Mucosa of descending colon (tissue), 1 donor: ENCODE data around the gene OPHN1.

DNA sequence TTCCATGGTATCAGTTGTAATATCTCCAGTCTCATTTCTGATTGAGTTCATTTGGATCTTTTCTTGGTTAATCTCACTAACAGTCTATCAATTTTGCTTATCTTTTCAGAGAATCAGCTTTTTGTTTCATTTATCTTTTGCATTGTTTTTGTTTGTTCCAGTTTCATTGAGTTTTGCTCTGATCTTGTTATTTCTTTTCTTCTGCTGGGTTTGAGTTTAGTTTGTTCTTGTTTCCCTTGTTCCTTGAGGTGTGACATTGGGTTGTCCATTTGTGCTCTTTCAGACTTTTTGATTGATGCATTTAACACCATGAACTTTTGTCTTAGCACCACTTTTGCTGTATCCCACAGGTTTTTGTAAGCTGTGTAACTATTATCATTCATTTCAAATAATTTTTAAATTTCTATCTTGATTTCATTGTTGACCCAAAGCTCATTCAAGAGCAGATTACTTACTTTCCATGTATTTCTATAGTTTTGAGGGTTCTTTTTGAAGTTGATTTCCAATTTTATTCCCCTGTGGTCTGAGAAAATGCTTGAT lies 45.0 kb downstream of the ZC4H2 start:
- PRO-cap: no peak

DNA sequence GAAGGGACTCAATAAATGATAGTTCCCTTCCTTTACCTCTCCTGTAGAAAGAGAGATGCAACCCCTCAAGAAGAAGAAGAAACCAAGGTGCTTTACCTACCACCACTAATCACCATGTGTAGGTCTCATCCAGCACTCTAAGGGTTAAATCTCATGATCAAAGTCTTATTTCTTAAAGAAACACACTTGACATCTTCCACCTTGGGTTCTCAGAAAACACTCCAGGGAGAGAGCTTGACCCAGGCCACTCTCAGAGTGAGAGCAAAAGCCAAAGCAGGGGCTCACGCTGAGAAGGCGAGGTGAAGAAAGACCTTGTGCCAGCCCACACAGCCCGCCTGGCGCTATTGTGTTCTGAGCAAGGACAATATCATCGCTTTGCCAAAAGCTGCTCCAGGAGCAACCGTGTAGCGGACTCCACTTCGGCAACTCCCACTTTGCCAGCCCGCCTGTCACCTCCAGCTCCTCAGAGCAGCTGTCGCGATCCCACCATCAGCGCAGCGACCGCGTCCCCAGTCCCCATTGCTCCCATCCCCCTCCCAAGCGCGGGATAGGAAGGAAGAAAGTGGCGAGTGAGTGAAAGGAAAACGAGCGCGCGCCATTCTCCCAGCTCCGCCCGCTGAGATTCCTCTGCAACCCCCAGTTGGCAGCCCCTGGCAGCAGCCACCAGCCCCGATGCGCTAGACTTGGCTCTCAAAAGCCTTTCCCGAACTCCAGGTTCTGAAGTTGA lies 856 bp downstream of the ZC4H2 start:
- PRO-cap: unidirectional peak, plus-strand start at position 568 of the sequence

- PRO-cap: no peak
Measured at GRCh38 chrX:65130981-65131740, 96.5 kb downstream of the ZC3H12B start.

DNA sequence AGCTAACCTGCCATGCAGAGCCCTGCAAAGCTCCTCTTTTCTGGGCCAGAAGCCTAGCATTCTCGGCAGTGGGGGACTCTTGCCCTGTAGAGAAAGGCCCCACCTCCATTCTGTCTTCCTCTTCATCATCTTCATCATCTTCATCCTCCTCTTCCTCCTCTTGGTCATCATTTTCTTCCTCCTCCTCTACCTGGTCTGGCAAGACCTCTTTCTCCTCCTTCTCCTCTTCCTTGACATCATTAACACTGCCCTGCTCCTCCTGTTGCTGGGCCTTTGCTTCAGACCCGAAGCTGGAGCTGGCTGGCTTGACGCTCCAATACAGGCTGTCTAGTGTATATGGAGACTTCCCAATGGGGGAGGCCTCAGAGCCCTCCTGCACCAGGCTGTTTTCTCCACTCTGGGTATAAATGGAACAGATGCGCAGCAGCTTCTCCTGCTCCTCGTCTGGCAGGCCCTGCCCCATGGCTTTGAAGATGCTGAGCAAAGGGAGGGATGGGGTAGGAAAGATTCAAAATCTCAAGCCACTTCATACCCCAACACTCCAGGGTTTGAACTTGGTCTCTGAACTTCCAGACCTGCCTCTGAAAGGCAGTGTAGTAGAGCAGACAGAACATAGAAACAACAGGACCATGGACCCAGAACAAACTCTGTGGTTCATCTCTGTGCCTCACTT lies 16.5 kb downstream of the LAS1L start:
- PRO-cap: no peak

DNA sequence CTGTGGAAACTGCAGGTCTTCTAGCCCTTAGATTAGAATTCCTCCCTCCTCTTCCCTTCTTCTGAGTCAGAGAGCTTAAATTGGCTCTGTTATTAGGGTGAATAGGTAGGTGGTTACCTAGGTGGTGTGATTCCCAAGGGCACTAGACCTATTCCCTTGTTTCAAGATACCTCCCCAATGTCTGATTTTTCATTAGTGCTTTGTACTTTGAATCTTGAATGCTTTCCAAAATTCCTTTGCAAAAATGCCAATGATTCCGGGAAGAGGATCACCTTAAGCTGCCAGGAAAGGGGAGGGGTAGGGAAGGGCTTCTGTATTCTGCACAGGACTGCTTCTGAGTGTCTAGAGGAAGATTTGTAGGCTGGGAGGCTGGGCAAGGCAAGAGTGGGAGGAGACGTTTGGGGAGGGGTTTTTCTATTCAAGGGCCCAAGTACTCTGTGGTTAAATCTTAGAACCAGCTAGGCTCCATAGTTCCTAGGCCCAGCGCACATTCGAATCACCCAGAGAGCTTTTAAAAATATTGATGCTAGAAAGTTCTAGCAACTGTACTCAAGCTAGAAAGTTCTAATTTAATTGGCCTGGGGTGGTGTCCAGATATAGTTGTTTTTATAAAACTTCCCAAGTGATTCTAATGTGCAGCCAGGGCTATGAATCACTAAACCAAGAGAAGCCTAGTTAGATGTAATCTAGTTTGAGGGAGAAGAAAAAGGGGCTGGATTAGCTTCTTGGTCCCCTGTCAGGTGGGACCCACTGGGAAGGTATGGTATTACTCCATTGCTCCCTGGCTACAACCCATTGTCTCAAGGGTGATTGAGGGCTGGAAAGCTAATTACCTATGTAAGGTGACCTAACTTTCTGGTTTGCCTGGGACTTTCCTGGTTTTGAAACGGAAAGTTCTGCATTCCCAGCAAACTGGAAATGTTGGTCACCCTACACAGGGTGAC lies 24.2 kb upstream of the MSN start:
- PRO-cap: no peak

- PRO-cap: bidirectional peak, plus-strand start at chrX:65668811, minus-strand start at chrX:65668617; unidirectional peak, minus-strand start at chrX:65669149
Measured at GRCh38 chrX:65668453-65669618, 1.4 kb downstream of the MSN start.

- PRO-cap: no peak
Measured at GRCh38 chrX:65669770-65670254, 2.4 kb downstream of the MSN start.

DNA sequence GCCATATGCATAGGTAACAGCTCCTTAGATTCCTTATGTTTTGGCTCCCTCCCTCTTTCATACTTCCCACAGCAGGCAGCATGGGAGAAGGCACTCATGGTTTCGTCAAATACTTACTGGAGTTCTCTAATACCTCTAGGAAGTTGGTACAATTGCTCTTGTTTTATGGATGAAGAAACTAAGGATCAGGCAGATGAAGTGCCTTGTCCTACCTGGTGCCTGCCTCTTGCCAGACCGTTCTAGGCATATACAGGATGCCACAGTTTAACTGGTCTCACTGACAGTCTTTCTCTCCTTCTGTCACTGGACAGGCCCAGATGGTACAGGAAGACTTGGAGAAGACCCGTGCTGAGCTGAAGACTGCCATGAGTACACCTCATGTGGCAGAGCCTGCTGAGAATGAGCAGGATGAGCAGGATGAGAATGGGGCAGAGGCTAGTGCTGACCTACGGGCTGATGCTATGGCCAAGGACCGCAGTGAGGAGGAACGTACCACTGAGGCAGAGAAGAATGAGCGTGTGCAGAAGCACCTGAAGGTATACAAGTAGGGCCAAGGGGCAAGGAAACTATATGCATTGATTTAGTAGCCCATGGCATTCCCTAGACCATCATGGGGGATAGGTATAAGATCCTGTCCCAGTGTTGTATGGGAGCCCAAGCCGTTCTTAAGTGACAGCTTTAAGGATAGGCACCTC lies 71.4 kb downstream of the MSN start:
- PRO-cap: no peak

DNA sequence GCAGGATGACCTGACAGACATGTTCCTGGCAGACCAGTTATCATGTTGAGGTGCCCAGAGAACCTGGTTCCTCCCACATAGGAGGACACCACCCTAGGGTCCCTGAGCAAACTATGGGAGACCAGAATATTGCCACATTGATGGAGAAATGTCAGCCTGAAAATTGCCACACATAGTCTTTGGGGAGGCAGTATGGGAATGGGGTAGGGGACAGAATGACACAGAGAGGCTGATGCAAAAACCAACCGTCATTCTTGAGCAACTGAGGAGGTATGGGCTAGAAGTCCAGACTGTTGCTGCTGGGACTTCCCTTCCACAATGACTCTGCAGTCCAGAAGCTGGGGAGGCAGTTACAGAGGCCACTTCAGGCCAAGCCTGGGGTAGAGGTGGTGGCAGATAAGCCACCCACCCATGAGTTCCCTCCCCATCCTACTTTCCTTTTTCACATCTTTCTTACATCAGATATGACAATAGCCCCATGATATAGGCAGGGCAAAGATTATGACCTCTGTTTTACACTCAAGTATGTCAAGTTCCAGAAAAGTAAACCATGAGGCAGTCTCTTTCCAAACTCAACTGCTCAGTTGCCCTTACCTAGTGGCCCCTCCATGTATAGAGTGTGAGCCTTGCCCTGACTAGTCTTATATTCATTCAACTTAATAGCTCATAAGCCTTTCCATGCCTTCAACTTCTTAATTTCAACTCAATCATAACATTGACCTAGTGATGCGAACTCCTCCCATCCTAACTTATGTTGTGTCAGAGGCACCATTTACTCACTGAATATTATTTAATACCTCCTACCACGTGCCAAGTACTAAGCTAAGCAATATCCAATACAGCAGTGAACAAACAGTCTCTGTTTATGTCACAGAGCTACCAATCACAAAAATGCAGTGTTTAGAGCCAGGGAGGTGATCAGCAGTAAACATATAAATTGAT lies 41.7 kb downstream of the VSIG4 start:
- PRO-cap: no peak

DNA sequence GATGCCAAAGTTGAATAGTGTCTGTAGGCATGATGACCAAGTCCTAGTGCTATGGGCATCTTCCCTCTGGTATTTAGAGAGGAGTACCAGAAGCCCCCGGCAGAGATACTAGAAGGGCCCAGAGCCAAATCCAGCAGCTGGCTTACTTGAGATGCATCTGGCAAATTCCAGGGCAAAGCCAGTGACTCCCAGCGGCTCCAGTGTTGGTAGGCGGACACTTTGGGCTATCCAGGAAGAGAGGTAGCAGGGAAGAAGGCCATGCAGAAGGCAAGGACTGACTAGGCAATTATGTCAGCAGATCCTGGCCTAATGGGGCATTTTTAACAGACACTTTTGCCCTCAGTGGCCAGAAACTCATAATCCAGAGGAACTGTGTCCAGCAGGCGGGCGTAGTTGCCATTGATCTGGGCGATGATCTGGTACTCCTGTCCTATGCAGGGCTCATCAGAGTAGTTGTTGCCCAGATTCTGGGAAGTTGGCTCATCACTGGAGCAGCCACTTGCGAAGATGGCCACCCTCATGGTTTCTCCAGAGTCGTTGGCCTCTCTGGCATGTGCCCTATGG lies 17.9 kb downstream of the VSIG4 start:
- PRO-cap: no peak

GRCh38 chrX:68433266-68434280 lies at the start of gene OPHN1:
Gene OPHN1, minus strand, starts transcription at chrX:68433495.
- PRO-cap: bidirectional peak, plus-strand start at chrX:68433634, minus-strand start at chrX:68433326; bidirectional peak, plus-strand start at chrX:68433973, minus-strand start at chrX:68433879

GRCh38 chrX:68508766-68509261 lies 10.0 kb downstream of the YIPF6 start:
- PRO-cap: no peak

DNA sequence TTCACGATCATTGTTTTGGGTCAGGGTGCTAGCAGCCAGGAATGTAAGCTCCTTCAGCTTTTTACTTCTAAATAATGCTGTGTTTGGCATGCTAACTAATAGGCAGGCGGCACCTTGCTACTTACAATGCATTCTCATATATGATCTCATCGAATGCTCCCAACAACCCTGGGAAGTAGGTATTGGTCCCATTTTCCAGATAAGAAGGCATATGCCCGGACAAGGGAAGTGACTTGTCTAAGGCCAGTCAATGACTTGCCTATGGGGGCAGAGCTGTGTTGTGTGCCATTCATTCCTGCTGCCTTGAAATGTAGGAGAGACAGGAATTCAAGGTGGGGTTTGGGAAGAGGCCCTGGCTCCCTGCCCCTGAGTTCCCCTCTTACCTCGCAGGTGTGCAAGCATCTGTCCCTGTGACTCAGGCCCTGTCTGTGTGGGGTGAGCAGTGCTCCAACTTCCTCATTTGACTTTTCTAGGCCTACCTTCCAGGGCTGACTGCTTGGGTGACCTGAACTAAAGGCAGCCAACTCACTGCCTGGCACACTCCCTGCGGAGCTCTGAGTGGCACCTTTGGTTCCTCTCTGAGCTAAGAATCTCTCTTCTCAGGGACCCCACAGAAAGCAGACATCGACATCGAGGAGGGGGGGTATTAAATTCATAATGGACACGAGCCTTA lies 5.0 kb downstream of the EFNB1 start:
- PRO-cap: bidirectional peak, plus-strand start outside the sequence, minus-strand start at position 305 of the sequence

GRCh38 chrX:68834379-68834589 lies 5.5 kb downstream of the EFNB1 start:
- PRO-cap: bidirectional peak, plus-strand start at chrX:68834467, minus-strand start at chrX:68834010

- PRO-cap: bidirectional peak, plus-strand start at chrX:68869641, minus-strand start at chrX:68869543
Measured at GRCh38 chrX:68869421-68869878, 40.6 kb downstream of the EFNB1 start.

DNA sequence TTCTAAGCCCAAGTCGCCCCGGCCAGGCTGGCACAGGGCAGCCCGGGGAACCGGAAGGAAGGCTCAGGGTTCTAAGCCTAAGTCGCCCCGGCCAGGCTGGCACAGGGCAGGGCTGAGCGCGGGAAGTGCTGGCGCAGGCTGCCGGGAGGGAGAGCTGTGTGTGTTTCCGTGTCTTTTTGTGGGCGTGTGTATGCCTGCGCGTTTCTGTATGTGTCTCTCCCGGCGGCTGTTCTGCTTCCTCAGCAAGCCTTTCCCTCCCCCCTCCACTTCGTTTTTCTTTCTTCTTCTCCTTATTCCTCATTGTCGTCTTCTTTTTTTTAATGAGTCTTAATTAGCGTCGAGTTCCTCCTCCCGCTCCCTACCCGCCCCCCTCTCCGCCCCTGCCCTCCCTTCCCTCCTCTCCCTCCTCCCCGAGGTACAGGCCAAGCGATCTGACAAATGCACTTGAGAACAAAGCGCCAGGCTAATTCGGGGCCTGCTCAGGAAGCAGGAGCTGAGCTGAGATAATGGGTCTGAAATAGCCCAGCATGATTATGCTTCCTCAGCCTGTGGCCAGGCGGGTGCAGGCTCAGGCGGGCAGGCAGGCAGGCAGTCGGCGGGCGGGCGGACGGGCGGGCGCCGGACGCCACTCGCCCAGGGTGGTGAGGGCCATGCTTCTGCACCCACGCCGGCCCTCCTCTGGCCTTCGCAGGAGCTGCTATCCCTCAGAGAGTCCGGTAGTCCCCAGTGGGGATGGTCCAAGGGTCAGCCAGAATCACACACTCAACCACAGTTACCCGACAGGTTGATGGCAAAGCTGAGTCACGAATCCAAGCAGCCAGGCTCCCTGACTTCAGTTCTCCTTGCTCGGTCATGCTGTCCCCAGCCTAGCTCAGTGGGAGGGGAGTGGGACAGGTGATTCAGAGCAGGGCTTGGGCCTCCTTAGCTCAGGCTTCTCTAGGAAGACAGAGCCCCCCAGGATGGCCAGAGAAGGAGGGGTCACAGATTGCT lies 66.1 kb downstream of the EFNB1 start:
- PRO-cap: bidirectional peak, plus-strand start at position 206 of the sequence, minus-strand start at position 140 of the sequence; bidirectional peak, plus-strand start at position 835 of the sequence, minus-strand start at position 680 of the sequence

DNA sequence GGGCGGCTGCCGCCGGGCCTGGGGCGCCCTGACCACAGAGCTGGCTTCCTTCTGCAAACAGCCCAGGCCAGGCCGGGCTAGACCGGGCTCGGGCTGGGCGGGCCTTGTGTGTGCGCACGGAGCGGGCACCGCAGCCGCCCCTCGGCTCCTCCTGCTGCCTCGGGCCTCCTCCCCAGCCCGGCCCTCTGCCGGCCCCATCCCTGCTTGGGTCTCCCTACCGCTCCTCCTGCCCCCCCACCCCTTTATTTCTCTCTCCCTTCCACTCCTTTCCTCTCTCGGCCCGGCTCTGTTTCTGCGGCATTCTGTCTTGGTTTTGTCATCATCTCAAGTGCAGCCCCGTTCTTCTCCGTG lies 83.4 kb downstream of the EFNB1 start:
- PRO-cap: no peak

DNA sequence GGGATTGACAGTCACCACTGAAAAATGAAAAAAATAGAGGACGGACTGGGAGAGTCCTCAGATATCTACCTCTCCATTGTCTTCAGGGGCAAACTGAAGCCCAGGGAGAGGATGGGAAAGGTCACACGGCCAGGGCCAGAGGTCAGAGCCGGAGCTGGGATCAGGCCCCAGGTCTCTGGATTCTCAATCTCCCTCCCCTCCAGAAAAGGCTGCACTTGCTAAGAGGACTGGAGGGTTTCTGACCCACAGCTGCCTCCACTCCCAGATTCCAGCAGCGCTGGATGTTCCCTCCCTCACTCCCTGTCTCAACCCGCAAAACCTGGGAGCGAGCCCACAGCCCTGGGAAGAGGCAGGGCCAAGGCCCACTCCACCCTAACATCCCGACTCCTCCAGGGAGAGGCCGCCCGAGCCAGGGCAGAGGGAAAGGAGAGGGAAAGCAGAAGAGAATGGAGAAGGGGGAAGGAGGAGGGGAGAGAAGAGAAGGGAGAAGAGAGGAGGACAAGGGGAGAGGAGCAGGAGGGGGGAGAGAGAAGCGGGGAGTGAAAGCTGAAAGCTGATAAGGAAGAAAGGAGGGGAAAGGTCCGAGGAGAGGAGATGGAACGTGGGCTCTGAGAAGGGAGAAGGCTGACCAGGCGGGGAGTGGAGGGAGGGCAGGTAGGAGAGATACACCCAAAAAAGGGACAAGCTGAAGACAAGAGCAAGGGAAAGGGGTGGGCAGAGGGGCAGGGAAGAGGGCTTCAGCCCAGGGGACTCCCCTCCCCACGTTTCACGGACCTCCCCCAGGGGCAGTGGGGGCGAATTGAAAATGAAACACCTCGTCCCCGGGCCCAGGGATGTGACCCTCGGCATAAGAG lies 120.1 kb upstream of the PJA1 start:
- PRO-cap: no peak

GRCh38 chrX:70478788-70479749 lies 34.4 kb downstream of the DLG3 start:
- PRO-cap: bidirectional peak, plus-strand start at chrX:70479490, minus-strand start at chrX:70479378

DNA sequence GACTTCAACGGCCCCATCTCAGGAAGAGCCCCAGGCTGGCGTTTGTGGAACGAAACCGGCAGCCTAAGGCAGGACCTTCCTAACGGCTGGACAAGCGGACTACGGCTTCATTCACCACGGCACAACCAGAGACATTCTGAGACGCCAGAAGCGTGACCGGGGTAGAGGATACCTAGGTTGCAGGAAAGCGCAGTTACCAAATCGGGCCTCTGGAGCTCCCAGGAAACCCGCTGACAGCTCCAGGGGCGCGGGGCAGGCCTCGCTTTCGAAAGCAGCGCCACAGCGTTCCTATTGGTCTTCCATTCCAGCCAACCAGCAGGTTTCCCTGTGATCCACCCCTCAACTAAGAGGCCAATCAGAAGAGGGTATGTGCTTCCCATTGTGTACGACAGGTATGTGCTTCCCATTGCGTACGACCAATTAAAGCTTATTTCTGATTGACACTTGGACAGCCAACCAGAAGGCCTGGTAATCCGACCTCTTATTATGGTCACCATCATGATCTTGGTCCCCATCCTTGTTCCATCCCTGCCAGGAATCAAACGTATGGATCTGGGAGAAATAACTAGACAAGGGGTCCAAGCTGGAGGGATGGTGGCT lies 14.9 kb downstream of the SNX12 start:
- PRO-cap: no peak